Neutrophil (primary cell): ENCODE measurements around a stretch of chr7.

DNA sequence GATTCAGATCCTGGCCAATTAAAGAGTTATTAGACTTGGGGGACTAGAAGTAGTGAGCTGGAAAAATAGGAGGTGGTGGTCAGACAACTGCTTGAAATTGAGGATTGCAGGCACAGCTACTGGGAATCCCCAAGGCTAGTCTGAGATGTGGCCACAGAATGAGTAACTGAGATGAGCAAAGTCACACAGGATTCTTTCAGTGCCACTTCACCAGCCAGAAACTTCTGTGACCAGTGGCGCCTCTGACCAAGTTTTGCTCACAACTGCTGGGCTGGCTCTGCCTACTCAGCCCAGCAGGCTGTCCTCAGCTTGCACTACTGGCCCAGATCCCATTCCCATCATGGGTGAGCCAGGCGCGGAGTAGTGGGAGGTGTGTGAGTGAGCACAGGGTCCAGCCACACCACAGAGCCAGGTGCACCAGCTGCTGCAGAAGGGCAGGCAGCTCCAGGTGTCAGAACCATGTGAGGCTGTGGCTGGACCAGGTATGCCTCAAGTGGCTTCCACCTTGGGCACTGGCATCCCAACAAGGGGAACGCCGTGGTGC lies 29.4 kb downstream of the STRA8 start:
- PRO-cap = no peak

DNA sequence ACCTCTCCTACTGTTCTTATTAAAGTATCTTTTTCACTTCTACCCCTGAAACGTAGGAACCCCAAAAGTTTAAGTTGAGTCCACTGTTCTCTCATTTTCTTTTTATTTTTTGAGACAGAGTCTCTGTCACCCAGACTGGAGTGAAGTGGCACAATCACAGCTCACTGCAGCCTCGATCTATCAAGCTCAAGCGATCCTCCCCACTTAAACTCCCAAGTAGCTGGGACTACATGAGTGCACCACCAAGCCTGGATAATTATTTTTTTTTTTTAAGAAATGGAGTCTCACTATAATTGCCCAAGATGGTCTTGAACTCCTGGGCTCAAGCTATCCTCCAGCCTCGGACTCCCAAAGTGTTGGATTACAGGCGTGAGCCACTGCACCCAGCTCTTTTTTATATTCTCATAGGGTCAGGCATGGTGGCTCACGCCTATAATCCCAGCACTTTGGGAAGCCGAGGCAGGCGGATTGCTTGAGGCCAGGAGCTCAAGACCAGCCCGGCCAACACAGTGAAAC lies 13.1 kb downstream of the CNOT4 start:
- PRO-cap = no peak

DNA sequence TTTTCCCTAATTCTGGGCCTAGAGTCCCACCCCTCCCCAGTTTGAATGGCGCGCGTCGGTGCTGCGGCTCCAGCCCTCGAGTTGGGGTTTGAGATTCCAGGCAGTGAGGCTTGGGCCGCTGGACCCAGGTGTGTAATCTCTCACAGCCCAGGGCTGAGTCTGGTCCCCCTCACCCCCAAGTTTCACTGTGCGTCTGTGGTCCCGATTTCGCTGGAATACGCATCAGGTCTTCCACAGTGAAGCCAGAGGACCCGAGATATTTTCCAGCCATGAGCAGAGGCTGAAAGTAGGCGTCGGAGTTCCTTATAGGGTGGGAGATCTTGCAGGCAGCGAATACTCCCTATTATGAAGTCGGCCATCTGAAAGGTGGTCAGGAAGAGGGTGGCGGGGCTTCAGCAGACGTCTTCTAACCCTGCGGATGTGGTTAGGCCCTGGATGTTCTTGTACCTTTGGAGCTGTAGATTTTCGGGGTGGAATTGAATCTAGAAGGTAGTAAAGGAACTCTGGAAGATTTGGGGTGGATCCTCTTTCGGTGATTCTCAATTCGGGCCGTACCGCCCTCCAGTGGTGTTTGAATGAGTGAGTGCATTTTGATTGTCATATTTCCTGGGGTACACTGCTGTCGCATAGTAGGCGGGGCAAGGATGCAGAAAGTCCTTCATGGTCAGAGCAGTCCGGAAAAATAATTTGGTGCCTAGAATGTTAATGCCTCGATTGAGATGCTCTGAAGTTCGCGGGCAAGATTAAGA lies 544 bp downstream of the NUP205 start:
- PRO-cap = no peak

DNA sequence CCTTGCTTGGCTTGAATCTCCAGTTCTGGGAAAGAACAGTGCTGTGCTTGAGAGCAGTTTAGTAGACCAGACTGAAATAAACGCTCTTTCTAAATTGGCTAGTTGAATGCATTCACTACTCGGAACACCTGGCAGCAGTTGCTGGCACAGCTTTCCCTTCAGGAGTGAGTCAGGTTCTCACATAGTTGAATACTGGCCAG lies 16.5 kb downstream of the STMP1 start:
- PRO-cap = no peak

- PRO-cap = no peak
Measured at GRCh38 chr7:135928635-135929610, 48.2 kb downstream of the MTPN start.

DNA sequence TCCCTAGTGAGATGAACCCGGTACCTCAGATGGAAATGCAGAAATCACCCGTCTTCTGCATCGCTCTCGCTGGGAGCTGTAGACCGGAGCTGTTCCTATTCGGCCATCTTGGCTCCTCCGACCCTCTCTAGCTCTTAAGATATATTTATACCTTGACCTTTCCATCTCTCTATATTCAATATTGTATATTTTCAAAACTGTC lies 442.8 kb upstream of the MTPN start:
- PRO-cap = no peak

- PRO-cap = no peak
Measured at GRCh38 chr7:137513518-137514177, 170.1 kb upstream of the PTN start.

- PRO-cap = no peak
Measured at GRCh38 chr7:137879038-137880010, 32.5 kb upstream of the DGKI start.

- PRO-cap = no peak
Measured at GRCh38 chr7:137947568-137948402, 54.1 kb downstream of the CREB3L2 start.

- PRO-cap = no peak
Measured at GRCh38 chr7:137955477-137955977, 46.4 kb downstream of the CREB3L2 start.

- PRO-cap = no peak
Measured at GRCh38 chr7:137981116-137982107, 20.5 kb downstream of the CREB3L2 start.

DNA sequence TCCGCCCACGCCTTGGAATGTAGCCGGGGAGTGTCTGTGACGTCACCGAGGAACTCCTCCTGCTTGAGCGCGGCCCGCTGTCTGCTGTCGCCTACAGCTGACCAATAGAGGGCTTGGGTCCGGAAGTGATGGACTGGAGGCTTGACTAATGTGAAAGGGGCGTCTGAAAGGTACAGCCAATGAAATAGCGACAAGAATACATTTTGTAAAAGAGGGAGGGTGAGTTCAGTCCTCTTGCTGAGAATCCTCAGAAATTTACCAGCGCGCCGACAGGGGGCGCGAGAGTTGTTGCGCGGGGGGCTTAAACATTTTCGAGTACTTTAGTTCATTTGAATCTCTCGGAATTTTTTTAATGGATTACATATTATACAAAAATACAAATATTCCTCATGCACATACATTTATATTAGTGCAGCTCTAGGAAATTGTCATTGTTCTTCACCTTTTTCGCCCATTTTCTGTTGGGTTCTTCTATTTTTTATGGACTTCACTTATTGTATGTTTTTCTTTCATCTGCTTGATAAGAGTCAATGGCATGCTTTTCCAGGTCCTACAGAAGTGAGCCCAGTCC lies 420 bp upstream of the CREB3L2 start:
- PRO-cap = no peak

DNA sequence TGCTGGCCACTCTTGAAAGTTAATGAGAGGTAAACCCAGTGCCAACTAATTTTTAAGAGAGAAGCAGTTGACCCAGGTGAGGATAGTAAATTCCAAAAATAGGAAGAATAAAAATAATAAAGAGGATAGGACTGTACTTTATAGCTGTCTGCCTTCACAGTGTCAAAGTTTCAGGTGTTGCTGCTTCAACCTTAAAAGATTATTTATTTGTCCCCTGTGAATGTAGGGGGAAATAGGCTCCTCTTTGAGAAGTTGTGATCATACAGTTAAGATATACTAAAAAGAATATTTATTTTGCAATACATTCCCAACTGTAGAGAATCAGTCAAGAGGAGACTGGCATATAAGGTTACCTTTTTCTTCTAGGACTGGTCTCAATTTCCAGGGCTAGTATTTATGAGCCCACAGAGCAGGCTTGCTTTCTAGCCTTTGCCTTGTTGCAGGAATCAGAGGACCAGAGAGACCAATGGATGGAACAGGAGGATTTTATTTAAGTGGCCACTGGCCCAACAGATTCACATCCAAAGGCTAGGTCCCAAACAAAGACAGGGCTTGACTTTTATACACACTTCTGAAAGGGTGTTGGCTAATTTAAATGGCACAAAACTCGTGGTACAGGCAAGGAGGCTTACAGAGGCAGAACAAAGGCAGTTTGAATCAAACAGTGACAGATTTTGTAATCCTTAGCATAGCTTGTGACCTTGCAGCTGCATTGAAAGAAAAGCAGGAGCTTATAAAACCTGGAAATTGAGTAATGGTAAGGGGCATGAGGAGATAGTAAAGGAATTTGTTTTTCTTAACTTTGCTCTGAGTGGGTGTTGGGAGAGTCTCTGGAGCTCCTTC lies 96.5 kb downstream of the TRIM24 start:
- PRO-cap = no peak

GRCh38 chr7:138958520-138959141 lies 22.6 kb downstream of the KIAA1549 start:
- PRO-cap = no peak

- PRO-cap = no peak
Measured at GRCh38 chr7:138981794-138982535, 776 bp upstream of the KIAA1549 start.

DNA sequence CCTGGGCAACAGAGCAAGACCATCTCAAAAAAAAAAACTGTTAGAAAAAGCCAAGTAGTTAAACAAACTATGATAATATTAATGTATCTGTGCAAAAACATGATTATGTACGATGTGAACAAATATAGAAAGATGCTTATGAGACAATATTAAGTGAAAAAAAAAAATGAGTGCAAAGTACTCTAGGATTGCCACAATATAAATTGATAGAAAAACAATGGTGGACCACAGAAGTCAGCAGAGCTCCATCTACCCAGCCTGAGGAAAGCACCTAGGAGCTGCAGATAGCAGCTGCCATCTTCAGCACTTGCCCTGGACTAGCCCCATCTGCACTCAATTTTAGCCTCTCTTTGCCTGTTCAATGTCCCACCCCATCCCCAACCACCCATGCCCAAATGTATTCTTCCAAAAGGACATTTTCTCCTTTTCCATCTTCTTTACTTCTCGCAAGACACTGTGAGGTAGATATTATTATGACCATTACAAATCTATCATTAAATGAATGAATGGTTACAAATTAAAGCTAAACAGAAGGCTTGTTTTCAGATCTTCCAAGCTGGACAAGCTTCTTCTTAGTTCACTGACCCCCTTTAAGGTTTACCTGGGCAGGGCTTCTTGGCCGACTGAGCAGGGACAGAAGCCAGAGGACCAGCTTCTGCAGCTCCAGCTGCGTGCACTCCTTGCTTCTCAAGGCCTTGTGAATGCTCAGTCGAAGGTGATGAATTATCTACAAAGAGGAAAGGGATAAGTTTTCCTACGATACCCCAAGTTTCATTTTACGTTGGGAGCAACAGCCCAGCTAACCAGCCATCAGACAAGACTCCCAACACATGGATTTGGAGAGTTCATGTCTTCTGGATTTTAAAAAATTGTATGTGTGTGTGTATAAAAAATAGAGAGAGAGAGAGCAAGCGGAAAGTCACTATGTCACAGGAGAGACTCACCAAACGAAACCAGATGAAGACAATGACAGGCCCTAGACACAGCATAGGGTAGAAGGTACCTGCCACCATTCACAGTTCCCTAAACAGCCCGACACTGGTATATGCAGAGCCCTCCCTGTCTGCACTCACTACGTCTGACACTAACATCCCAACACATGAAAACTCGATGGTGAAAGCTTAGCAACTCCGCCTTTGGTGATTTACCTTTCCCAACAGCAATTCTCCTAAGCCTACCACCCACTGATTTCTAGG lies 9.3 kb downstream of the ZC3HAV1L start:
- PRO-cap = no peak

DNA sequence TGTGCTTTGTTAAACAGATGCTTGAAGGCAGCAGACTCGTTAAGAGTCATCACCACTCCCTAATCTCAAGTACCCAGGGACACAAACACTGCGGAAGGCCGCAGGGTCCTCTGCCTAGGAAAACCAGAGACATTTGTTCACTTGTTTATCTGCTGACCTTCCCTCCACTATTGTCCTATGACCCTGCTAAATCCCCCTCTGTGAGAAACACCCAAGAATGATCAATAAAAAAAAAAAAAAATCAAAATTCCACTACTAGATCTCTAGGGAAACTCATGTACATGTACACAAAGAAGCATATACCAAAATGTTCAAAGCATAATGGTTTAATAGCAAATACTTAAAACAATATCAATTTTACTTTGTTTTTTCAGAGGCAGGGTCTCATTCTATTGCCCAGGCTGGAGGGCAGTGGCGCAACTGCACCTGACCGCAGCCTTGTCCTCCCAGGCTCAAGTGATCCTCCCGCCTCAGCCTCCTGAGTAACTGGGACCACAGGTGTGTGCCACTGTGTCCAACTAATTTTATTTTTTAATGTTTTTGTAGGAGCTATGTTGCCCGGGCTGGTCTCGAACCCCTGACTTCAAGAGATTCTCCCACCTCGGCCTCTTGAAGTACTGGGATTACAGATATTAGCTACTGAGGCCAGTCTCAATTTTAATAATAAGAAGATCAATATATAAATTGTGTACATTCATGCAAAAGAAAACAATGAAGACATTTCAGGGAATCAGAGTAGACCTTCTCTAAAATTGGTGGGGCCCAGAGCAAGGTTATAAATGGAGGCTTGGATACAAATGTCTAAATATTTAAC lies 7.5 kb downstream of the ZC3HAV1 start:
- PRO-cap = no peak

DNA sequence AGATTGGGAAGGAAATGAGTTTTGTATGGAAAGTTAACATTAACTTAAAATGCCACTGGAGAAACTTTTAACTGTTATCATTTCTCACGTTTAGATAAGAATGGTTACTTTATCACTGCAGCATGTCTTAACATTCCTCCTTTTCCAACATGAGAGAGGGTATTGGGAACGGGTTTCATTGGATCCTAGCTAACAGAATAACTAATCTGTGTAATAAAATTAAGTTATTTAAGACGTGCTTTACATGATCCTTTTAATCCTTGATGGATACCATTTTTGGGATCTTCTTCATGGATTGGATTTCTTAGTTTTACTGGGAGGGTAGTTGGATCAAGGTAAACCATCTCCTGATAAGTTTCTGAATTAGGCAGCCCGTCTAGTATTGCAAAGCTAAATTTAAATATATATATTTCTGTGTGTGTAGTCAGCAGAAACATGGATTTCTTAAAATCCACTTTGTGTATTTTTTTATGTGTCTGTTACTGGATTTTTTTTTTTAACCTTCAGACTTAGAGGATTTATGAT lies 2.0 kb downstream of the LUC7L2 start:
- PRO-cap = no peak

- PRO-cap = no peak
Measured at GRCh38 chr7:139362146-139362892, 2.6 kb downstream of the LUC7L2 start.

- PRO-cap = no peak
Measured at GRCh38 chr7:139365216-139366150, 5.8 kb downstream of the LUC7L2 start.